Parietal lobe (tissue), 2 donors: ENCODE results near the genes ARRDC3 and GPR150.

- RAMPAGE, long total RNA = no peak
These were observed 16.3 kb downstream of the ARRDC3 start for GRCh38 chr5:91366828-91367129.

DNA sequence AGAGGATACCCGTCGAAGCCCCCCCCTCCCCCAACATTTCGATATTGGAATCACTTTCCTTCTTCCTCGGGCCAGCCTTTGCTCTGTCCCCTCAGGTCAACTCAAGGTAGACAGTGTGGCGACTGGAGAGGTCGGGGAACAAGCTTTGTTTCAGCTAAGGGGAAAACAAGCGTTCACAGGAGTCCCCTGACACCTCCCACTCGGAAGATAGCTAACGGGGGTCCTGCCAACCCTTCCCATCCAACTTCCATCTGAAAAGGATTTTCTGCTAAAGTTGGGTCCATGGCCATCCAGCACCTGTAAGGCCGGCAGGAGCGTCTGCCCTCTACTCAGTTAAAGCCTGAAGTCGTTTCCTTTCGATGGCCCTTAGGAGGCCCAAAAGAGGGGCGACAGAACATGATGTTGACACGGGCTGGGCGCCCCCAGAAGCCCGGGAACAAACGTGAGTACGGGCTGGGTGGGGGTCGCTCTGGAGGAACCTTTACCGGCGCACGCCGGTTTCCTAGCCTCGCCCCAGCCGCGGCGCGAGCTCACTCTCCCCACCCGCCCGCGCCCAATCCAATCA, 2.6 kb downstream of the ARRDC3 start:
- RAMPAGE, long total RNA = no peak

DNA sequence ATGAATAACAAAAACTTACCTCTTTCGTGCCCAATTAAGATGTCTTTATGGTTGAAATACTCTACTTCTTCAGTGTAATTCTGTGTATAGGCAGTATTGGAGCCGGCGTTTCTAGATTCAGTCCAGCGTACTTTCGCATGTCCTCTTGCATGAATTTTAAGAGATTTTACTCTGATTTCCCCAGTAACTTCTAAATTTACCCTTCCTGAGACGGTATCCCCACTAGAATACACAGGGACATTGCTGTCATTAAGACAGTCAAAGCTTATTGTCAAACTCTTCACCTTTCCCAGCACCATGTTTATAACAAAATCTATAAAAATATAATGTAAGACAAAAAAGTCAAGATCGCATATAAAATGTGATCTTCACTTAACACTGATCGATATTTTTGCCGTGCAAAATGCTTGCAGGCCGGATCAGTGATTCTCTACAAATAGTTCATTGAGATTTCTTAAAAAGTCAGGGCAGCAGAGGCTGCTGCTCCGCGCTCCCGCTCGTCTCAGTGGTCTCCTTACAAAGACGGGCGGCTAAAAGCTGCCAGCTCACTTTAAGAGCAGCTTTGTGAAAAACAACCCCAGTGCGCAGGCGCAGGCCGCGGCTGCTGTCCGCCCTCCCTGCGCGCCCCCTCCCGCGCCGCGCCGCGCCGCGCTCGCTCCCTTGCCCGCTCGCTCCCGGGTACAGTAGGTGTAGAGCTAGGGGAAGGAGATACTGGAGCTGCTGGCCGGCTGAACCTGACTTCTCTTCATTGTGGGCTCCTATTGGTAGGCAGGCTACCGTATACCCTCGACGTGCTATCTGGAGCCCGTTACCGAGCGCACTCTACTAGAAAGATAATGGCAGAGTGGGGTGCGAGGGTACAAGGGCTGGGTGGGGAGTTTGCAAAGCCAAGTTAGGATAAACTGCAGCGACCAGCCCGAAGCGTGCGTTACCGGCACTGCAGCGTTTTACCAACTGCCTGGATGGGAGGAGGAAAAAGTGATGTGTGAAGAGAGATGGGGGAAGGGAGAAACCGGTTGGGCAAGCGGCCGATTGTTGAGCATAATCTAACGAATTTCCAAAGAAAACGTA, at the start of gene ARRDC3:
ARRDC3 (minus strand) TSS at position 524 of the 1,071 bp plus-strand sequence.
- RAMPAGE, long total RNA = start-site peak on the minus strand centred at position 515 of the sequence, 23 bp wide, 5,030 and 1,791 reads in 2 replicates

- RAMPAGE, long total RNA = no peak
These were observed 643.6 kb upstream of the NR2F1 start for GRCh38 chr5:92939431-92939839.

DNA sequence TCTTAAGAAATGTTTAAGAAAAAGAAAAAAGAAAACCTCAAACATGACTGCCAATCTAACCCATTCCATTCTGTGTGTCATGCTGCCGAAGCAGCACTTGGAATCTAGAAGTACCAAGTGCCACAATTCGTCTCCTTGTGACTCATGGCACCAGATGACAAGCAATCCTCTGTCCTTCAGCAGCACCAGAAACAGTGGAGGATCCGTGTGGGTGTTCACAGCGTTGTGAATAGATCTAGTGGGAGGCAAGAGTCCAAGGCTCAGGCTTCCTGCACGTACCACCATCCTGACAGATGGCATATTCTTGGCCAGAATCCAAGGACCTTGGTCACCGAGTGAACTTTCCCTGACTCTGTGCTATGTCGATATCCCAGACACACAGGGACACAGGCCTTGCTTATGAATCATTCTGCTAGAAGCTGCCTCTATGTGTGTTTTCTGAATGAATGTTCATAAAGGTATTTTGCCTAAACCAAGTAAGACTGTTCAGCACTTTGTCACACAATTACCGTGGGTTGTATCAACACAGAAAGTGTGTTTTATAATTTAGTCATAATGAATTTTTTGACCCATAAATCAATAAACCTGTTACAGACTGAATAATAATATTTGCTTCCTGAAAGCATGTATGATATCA, 504.4 kb upstream of the NR2F1 start:
- RAMPAGE, long total RNA = no peak

GRCh38 chr5:93359017-93359547, 223.9 kb upstream of the NR2F1 start:
- RAMPAGE, long total RNA = no peak

DNA sequence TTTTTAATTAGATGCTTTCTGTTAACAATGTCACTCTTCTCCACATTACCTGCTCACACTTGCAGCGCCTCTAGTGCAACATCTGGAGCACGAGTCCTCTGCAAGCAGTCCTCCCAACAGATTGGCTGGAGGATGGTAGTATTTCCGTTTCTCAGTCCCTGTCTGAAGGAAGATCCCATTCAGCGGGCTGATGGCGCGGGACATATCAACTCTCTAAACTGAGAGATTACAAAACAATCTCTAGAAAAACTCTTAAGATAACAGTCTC, 13.2 kb upstream of the NR2F1 start:
- RAMPAGE, long total RNA = no peak

GRCh38 chr5:93578571-93578919, 4.5 kb upstream of the NR2F1 start:
- RAMPAGE, long total RNA = no peak

GRCh38 chr5:93601369-93602265, 18.6 kb downstream of the NR2F1 start:
- RAMPAGE, long total RNA = no peak

- RAMPAGE, long total RNA = no peak
These were observed 19.4 kb downstream of the NR2F1 start for GRCh38 chr5:93602266-93603014.

DNA sequence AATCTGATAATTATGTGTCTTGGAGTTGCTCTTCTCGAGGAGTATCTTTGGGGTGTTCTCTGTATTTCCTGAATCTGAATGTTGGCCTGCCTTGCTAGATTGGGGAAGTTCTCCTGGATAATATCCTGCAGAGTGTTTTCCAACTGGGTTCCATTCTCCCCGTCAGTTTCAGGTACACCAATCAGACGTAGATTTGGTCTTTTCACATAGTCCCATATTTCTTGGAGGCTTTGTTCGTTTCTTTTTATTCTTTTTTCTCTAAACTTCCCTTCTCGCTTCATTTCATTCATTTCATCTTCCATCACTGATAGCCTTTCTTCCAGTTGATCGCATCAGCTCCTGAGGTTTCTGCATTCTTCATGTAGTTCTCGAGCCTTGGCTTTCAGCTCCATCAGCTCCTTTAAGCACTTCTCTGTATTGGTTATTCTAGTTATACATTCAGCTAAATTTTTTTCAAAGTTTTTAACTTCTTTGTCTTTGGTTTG, 114.9 kb upstream of the POU5F2 start:
- RAMPAGE, long total RNA = no peak

DNA sequence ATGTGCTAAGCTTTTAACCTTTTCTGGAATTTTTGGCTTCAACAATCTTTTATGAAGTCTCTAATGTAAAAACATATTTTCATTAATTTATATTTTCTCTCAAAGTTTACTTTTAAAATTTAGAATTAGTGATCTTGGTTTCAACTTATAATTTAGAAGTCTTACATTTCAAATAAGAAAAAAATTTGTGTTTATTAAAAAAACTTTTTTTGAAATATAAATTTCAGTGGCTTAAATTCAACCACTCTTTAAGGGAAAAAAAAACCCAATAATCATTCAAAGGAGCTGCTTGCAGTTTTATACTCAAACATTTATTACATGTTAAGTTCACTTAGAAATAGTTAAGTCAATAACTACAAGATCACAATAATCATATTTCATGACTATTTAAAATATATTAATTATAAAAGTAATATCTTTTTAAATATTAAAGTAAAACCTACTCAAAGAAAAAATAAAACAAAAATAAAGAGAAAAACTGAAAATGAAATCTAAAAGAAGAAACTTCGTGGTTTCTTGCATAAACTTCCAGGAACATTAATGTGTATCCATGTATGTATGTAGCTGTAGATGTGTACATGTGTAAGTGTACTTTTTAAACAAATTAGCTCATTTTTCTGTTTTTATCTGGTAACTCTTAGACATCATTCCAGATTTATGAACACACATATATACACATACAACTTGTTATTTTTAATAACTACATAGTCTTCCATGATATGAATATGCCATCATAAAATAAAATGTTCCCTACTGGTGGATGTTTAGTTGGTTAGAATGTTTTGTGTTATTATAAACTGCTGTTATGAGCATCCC, 169.0 kb downstream of the FAM172A start:
- RAMPAGE, long total RNA = no peak

GRCh38 chr5:94360227-94360711, 248.8 kb upstream of the FAM172A start:
- RAMPAGE, long total RNA = no peak

- RAMPAGE, long total RNA = no peak
These were observed 250.4 kb upstream of the FAM172A start for GRCh38 chr5:94361695-94362408.

DNA sequence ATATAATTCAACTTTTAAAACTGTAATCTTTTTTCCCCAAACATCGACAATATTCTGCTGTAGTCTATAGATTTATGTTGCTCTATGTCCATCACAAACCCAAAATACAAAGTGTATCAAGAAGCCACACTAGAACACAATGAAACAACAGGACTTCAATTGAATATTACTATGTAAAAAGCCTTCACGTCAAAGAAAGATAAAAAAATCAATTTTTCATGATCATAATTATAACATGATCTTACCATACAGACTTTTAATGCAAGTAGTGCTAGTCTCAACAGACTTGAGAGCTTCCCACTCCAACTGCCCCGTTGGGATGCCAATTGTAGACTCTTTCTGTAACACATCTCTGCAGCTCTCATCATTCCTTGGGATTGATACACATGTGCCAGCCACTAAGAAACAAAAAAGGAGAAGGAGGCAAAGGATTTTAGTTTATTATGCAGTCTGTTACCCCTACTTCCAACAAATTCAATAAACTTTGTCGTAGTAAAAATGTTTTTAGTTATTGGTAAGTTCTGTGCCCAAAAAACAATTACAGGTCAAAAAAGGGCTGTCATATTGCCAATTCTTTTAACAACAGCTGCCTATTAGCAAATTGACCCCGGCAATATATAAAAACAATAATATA, 76.6 kb downstream of the SKIC3 start:
- RAMPAGE, long total RNA = no peak

DNA sequence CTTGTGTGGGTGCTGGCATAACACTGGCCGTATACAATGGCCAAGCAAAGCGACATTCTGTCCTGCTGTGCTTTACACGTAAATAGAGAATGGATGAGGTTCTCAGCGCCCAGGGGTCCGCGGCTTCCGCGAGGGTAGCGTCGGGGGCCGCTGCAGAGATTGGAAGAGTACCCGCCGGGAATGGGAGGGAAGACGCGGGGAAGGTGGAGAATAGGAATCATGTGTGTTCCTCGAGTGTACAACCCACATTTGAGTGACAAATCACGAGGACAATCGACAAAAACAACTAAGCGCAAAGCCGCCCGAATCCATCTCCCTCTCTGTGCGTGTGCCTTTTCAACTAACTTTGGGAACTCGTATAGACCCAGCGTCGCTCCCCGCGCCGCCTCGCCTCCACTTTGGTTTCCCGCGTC, at the start of gene GPR150:
GPR150 (plus strand) TSS at position 267 of the 413 bp plus-strand sequence.
- RAMPAGE, long total RNA = no peak

DNA sequence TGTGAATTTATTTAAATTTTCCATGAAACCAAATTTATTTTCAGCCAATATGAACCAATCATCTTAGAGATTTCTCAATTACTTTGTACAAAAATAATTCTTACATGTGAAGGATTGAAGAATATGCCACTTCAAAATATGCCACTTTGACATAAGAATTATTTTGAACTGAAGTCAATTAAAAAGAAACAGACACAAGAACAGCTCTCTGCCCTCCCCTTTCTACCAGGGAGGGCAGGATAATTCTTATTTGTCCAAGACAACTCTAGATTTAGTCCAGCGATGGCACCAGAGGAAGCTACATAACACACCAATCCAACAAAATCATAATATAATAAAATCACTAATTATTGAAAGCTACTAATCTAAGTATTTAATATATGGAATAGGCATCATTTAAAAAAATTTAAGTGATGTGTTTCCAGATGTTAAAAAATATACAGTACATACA, 11.8 kb upstream of the SPATA9 start:
- RAMPAGE, long total RNA = no peak

DNA sequence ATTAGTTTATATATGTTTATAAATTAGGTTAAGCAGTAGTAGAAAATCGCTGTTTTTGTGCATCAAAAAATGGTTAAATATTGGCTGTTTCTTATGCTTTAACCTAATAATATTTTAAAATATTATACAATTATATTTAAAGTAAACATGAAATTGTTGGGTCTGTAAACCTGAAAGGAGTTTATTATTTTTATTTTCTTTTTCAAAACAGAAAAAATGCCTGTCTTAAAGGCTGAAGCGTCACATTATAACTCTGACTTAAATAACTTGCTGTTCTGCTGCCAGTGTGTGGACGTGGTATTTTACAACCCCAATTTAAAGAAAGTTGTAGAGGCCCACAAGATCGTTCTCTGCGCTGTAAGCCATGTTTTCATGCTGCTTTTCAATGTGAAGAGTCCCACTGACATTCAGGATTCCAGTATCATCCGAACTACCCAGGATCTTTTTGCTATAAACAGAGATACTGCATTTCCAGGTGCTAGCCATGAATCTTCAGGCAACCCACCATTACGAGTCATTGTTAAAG, 24.1 kb downstream of the RHOBTB3 start:
- RAMPAGE, long total RNA = no peak

DNA sequence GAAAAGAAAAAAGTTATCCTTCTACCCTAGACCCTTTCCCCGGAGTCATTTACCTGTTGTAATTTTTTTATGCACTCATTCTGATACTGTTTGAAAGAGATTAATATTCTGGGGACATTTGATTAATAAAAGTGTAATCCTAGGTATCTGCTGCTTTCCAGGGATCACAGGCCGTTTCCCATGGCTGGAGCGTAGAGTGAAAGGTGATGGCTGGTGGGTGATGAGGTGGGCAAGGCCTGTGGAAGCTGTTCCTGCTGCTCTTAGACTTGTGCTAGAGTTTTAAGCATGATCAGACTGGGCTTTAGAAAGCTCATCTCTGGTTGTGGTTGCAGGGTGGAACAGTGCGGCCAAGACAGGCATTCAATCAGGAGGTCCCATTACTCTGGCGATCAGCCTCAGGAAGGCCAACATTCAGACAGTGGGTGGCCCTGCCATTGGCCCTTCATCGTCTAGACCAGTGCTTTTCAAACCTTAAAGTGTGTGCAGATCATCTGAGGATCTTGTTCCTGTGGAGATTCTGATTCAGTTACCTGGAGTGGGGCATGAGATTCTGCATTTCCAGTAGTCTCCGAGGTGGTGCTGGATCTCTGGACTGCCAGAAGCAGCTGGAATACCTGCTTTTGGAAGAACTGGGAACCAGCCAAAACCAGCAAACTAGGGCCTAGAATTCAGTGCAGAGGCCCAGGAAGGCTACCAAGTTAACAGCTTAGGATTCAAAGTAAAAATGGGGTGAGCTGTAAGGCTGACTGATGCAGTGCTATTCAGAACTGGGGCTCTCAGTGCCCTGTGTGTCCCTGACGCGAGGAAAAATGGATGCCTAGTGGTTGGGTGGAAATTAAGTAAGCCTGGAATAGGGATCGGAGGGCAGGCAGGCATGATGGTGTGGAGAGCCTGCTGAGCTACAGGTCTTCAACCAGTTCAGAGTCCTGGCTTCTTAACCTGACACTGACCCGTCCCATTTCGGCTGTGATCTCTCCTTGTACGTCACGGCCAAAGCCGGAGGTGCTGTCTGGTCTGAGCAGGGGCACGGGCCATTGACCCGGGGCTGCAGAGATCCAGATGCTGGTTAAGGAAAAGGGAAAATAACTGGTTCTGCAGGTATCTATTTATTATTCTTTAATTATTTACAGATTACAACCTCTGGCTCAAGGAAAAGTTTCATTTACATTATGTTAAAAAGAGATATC, 27.5 kb downstream of the RHOBTB3 start:
- RAMPAGE, long total RNA = no peak

- RAMPAGE, long total RNA = no peak
These were observed 32.0 kb downstream of the GLRX start for GRCh38 chr5:95790232-95791257.